ENCODE data around the genes ANKMY1 and GPR35.

DNA sequence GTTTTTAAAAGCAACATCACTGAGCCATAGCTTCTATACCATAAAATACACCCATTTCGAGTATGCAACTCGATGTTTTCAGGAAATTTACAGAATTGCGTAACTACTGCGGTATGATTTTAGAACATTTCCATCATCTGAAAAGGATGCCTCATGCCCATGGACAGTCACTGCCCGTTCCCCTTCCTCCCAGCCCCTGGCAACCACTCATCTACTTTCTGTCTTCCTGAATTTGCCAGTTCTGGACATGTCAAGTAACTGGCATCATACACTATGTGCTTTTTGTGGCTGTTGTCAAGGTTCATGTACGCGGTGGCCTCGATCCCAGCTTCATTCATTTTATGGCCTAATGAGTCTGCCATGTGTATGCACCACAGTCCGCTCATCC lies 88.0 kb downstream of the NDUFA10 start:
- PRO-cap, result no peak
- RAMPAGE, long total RNA, result no peak

DNA sequence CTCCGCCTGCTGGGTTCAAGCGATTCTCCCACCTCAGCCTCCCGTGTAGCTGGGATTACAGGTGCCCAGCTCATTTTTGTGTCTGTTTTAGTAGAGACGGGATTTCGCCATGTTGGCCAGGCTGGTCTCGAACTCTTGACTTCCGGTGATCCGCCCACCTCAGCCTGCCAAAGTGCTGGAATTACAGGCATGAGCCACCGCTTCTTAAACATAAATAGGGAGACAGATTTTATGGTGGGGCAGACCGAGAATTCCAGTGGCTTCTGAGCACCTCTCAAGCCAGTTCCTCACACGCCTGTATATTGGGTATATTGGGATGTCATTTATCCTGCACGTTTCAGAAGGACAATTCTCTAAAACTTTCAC lies 22.6 kb upstream of the OR6B2 start:
- PRO-cap, result no peak
- RAMPAGE, long total RNA, result no peak

DNA sequence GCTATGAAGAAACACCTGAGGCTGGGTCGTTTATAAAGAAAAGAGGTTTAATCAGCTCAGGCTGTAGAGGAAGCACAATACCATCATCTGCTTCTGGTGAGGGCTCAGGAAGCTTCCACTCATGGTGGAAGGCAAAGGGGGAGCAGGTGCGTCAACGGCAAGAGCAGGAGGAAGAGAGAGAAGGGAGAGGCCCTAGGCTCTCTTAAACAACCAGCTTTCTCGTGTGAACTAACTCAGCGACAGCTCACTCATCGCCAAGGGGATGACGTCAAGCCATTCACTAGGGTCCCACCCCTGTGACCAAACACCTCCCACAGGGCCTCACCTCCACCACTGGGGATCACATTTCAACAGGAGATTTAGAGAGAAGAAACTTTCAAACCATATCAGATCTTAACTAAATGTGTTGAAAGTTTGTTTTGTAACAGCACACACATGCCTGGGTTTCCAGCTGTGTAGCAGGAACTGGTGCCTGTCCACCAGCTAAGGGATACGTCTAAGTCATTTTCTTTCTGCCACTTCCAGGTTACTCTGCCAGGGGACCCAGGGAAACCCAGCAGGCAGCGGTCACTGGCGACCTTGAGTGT lies 8.6 kb upstream of the GPC1 start:
- PRO-cap, result unidirectional peak, minus-strand start at position 221 of the sequence
- RAMPAGE, long total RNA, result no peak

DNA sequence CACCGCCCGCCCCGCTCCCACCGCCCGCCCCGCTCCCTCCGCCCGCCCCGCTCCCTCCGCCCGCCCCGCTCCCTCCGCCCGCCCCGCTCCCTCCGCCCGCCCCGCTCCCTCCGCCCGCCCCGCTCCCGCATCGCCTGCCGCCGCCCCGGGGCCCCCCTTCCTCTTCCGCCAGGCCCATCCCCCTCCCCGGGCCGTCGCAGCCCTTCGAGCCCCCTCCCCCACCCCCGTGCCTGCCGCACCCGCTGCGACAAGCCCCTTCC lies 17.8 kb downstream of the GPC1 start:
- PRO-cap, result no peak
- RAMPAGE, long total RNA, result no peak

DNA sequence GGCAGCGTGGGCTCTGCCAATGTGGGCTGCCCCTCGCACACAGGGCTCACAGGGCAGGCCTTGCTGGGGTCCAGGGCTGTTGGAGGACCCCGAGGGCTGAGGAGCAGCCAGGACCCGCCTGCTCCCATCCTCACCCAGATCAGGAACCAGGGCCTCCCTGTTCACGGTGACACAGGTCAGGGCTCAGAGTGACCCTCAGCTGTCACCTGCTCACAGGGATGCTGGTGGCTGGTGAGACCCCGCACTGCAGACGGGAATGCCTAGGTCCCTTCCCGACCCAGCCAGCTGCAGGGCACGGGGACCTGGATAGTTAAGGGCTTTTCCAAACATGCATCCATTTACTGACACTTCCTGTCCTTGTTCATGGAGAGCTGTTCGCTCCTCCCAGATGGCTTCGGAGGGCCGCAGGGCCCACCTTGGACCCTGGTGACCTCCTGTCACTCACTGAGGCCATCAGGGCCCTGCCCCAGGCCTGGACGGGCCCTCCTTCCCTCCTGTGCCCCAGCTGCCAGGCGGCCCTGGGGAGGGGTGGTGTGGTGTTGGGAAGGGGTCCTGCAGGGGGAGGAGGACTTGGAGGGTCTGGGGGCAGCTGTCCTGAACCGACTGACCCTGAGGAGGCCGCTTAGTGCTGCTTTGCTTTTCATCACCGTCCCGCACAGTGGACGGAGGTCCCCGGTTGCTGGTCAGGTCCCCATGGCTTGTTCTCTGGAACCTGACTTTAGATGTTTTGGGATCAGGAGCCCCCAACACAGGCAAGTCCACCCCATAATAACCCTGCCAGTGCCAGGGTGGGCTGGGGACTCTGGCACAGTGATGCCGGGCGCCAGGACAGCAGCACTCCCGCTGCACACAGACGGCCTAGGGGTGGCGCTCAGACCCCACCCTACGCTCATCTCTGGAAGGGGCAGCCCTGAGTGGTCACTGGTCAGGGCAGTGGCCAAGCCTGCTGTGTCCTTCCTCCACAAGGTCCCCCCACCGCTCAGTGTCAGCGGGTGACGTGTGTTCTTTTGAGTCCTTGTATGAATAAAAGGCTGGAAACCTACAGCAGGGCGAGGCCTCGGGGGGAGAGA lies 31.9 kb downstream of the GPC1 start:
- PRO-cap, result no peak
- RAMPAGE, long total RNA, result no peak

DNA sequence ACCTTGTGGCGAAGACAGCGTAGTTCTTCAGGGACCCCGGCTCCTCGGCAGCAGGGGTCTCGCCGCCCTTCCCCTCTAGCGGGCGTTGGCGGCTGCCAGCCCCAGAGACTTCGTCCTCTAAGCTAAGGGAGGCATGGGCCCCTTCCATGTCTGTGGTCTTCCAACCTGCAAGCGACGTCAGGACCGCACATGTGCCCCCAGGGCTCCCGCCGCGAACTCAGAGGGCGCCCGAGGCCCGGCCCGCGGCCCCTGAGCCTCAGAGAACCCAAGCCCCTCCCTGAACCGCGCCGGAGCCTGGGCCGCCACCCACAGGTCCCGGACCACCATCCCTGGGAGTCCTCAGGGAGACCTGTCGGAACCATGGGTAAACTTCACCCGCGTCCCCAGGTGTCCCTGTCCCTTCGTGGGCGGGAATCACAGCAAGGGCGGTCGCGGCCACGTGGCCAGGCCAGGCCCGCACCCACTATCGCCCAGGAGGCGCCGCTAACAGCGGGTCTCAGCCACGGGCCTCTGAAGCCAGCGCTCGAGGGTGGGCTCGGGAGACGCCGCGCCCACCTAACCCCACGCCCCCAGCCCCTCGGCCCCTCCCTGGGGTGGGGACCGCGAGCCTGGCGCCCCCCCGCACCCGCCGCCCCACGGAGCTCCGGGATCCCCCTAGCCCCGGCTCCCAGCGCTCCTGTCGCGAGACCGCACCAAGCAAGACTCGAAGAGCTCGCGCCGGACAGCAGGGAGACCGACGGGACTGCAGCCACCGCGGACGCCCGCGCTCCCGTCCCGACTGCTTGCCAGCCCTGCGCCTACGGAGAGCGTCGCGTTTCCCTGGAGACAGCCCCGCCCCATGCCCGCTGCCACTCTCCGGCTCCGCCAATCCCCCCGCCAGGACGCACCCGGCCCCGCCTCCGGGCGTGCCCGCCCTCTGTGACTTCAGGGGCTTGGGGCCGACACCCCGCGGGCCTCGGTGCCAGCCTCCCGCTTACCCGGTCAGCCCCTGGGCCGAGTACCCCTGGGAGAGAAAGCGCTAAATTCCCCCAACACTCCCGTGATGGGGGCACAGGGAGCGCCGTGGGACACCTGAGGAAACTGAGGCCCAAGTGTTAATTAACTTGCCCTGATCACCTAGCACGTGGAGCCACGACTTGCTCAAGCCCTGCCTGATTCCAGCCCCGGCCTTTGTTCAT lies at the start of gene ANKMY1:
Gene ANKMY1 (minus strand): TSS at position 801 of the 1,178 bp plus-strand sequence.
- PRO-cap, result no peak
- RAMPAGE, long total RNA, result no peak

GRCh38 chr2:240622468-240623436 lies 2.5 kb upstream of the GPR35 start:
- PRO-cap, result no peak
- RAMPAGE, long total RNA, result no peak

DNA sequence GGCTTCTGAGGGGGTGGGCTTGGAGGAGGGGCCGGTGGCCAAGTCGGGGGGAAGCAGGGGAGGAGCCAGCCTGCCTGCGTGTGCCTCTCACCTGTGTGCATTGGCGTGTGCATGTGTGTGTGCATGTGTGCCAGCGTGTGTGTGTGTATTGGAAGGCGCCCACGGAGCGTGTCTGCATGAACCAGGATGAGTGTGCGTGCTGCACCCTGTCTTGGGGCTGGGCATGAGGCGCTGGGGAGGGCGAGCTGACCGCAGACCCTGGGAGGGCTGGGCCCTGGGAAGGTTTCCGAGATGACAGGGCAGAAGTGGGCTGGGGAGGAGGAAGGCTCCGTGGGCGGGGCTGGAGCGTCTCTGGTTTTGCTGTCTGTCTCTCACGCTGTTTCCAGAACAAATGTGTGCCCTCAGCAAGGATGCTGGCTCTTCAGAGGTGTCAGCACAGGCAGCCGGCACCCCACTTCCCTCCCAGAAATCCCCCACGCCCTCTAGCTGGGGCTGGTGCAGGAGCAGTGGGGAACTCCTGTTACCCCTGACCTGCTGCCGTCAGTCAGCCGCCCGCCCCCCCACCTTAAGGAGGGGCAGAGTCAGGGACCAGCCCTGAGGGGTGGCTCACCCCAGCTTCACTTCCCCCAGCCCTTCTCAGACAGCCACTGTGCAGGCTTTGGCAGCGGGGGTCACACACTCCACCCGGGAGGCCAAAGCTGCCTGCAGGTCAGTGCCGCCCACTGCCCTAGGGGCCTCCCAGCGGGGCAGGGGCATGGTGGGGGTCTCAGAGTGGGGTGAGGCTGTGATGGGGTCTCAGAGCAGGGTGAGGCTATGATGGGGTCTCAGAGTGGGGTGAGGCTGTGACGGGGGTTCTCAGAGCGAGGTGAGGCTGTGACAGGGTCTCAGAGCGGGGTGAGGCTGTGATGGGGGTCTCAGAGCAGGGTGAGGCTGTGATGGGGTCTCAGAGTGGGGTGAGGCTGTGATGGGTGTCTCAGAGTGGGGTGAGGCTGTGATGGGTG lies at the start of gene GPR35:
Gene GPR35 (plus strand): TSS at position 620 of the 1,001 bp plus-strand sequence.
- PRO-cap, result no peak
- RAMPAGE, long total RNA, result no peak

GRCh38 chr2:240626560-240627332 lies 1.5 kb downstream of the GPR35 start:
- PRO-cap, result no peak
- RAMPAGE, long total RNA, result no peak

- PRO-cap, result no peak
- RAMPAGE, long total RNA, result no peak
Measured at GRCh38 chr2:240709647-240710130, 18.0 kb downstream of the AQP12A start.

DNA sequence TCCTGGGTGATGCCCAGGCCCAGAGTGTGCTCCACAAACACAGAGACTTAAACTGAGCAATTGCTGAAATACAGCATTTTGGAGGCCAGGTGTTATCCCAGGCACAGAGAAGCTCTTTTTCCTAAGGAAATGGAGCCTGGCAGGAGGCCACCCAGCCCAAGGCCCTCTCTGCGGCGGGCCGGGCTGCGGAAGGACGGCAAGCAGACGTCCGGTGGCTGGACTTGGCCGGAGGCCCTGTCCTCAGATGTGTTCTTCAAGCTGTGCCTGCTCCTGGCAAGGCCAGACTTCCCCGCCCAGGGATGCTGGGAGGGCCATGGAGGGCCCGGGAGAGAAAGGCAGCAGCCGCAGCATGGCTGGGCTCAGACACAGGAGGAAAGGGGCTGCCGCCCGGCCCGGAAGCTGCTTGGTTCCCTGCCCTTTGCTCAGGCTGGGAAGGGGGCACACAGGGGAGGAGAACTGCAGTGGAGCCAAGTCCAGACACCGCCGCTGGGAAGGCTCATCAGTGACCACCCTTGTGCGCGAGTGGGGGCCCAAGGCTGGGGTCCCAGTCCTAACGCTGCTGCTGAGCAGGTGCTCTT lies 7.6 kb downstream of the CROCC2 start:
- PRO-cap, result unidirectional peak, plus-strand start at position 362 of the sequence
- RAMPAGE, long total RNA, result no peak

DNA sequence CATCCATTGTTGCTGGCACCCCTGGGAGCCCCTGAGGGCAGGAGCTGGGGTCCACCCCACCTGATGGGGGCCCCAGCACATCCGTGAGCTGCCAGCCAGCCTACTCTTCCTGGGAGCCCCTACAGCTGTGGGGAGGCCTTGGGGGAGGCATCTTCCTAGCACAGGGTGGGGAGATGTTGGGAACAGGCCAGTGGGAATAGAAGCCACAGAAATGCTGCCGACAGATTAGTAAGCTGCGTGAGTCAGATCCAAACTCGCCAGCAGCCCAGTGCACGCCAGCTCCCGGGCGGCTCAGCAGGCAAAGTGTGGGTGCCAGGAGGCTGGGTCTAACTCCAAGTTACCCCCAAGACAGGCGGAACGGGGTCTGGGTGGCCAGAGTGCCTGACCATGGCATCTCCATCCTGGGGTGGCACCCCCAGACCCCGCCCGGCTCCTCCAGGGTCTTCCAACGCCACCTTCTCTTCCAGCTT lies 15.2 kb downstream of the CROCC2 start:
- PRO-cap, result no peak
- RAMPAGE, long total RNA, result no peak

DNA sequence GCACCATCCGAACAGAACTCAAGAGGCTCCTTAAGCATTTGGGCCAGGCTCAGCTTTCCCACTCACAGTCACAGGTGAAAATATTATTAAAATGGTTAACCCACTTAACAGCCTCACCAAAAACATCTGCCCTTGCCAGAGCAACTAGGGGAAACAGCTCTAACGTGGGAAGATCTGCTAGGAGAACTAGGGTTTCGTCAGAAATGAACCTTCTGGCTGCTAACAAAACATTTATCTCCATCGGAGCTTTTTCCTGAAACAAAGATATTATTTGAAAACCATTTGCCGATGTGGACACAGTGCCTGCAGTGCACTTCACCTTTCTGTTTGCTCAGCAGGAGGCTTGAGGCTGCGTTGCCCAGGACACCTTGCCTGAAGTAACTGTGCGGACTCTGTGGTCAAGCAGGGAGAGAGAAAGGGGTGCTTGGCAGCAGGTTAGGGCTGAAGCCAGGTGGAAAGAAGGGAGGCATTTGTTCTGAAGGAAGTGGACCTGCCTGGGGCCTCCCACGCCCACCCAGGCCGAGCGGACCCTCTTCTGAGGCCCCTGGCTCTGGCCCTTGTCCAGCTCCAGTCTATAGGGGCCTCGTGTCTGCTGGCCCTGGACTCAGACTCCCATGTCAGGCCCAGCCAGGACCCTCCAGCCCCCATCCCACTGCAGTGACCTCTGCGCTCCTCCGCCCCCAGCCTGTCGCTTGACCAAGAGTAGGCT lies 2.3 kb downstream of the SNED1 start:
- PRO-cap, result no peak
- RAMPAGE, long total RNA, result no peak

- PRO-cap, result no peak
- RAMPAGE, long total RNA, result no peak
Measured at GRCh38 chr2:241008761-241009646, 10.6 kb downstream of the SNED1 start.

DNA sequence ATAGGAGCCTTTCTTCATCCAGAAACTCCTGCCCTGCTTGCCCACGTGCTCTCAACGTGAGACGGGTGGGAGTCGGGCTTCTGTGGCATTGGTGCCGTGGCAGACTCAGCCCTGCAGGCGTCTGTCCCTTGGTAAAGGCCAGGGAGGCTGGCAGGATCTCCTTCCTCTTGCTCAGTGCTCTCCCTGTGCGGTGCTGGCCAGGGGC lies 40.1 kb downstream of the SNED1 start:
- PRO-cap, result no peak
- RAMPAGE, long total RNA, result no peak

DNA sequence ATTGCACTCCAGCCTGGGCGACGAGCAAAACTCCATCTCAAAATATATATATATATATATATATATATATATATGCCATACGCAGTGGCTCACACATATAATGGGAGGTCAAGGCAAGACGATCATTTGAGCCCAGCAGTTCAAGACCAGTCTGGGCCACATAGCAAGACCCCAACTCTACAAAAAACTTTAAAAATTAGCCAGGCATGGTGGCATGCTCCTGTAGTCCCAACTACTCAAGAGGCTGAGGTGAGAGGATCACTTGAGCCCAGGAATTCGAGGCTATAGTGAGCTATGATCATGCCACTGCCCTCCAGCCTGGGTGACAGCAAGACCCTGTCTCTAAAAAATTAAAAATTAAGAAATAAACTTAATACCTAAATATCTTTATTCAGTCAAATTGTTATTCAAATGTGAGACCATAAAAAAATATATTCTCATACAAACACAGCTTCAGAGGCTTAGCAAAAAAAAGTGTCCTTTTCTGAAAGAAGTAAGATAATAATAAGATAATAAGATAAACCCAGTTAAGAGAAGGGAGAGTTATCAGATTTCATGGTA lies 44.7 kb downstream of the MTERF4 start:
- PRO-cap, result no peak
- RAMPAGE, long total RNA, result no peak

DNA sequence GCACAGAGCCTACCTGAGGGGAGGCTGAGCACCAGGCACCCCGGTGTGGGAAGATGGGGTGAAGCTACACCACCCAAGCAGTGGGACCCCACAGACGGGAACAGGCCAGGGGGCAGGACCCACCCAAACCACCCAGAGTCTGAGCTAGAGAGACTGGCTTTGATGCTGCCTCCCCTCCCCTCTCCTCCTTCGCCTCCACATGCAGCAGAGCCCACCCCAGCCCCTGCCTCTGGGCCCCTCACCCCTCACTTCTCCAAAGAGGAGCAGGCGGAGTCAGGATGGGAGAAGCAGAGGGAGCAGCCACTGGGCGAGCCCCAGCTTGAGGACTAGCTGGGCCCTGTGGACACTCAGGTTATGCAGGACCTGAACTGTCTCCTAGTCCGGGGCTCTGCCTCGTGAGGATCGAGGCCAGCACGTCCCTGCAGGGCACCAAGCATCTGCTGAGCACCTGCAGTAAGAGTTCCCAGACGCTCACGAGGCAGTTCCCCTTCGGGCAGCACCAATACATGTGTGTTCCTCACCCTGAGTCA lies 28.6 kb downstream of the MTERF4 start:
- PRO-cap, result no peak
- RAMPAGE, long total RNA, result no peak

- PRO-cap, result no peak
- RAMPAGE, long total RNA, result no peak
Measured at GRCh38 chr2:241098676-241099896, 3.0 kb downstream of the MTERF4 start.

- PRO-cap, result no peak
- RAMPAGE, long total RNA, result no peak
Measured at GRCh38 chr2:241249799-241250126, 61.3 kb downstream of the ANO7 start.

- PRO-cap, result no peak
- RAMPAGE, long total RNA, result no peak
Measured at GRCh38 chr2:241285196-241285621, 30.3 kb downstream of the HDLBP start.